SEM (cell line): ENCODE data around the gene MAN1C1.

DNA sequence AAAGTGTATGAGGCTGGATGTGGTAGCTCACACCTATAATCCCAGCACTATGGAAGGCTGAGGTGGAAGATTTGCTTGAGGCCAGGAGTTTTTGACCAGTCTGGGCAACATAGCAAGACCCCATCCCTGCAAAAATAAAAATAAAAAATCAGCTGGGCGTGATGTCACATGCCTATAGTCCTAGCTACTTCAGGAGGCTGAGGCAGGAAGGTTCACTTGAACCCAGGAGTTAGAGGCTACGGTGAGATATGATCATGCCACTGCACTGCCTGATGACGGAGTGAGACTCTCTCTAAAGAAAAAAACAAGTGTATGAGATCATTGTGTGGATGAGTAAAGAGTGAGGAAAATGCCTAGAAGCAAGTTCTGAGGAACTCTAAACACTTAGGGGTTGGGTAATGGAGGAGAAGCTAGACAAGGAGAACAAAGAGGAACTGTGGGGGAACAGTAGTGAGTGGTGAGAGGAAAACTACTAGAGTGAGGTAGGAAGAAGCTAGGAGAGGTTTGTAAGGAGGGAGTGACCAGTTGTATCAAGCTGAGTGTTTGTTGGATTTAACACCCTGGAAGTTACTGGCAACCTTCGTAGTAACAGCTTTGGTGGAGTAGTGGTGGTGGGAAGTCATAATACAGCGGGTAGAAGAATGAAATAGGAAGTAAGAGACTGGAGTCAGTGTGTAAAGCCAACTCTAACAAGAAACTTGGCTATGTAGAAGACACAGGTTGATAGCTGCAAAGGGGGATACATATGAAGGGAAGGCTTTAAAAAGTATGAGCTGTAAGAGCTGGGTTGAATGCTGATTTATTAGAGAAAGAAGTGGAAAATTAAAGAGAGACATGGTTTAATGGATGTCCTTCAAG lies 17.1 kb downstream of the CLIC4 start:
- PRO-cap: no peak

GRCh38 chr1:24770152-24770587 lies 24.9 kb downstream of the CLIC4 start:
- PRO-cap: bidirectional peak, plus-strand start at chr1:24770509, minus-strand start at chr1:24770314

GRCh38 chr1:24905429-24905900 lies 24.6 kb downstream of the RUNX3 start:
- PRO-cap: no peak

DNA sequence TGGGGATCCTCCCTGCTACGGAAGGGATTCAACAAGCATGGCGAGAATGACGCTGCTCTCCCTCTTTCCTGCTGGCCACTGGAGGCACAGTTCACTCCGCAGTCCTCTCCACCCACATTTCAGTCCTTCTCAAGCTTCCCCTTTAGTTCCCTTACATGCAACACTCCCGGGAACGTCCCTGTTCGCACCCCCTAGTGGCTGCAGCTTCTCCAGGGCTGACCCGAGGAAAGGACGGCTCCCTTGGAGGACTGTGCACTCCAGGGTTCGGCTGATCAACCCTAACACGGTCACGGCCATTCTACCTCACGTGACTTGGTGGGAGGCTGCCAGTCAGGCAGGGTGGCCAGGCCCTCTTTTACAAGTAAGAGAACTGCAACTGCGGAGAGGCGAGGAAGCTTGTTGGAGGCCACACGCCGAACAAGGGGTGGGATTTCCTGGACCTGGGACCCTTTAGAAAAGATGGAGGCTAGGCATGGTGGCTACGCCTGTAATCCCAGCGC lies 20.5 kb downstream of the RUNX3 start:
- PRO-cap: no peak

GRCh38 chr1:24911322-24912010 lies 18.6 kb downstream of the RUNX3 start:
- PRO-cap: no peak

DNA sequence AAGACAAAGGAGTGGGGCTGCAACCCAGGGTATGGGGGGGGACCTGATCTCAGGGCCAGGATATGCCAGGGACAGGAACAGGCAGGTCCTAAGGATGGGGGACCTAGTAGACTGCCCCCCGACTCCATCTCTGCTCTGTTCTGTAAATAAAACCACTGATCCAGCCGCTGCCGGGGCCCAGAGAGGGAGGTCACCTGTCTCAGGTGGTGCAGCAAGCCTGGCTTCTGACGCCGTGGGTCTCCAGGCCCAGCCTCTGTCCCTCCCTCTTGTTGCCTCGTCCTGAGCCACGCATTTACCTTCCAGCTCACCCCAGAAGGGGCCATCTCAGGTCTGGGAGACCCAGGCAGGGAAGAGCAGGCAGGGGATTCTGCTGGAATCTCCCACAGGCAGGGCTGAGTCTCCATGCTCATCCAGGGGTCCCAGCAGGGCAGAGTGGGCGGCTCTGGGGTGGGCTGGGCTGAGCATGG lies 13.4 kb downstream of the RUNX3 start:
- PRO-cap: no peak

GRCh38 chr1:25029402-25029696 lies 99.3 kb upstream of the RUNX3 start:
- PRO-cap: no peak

DNA sequence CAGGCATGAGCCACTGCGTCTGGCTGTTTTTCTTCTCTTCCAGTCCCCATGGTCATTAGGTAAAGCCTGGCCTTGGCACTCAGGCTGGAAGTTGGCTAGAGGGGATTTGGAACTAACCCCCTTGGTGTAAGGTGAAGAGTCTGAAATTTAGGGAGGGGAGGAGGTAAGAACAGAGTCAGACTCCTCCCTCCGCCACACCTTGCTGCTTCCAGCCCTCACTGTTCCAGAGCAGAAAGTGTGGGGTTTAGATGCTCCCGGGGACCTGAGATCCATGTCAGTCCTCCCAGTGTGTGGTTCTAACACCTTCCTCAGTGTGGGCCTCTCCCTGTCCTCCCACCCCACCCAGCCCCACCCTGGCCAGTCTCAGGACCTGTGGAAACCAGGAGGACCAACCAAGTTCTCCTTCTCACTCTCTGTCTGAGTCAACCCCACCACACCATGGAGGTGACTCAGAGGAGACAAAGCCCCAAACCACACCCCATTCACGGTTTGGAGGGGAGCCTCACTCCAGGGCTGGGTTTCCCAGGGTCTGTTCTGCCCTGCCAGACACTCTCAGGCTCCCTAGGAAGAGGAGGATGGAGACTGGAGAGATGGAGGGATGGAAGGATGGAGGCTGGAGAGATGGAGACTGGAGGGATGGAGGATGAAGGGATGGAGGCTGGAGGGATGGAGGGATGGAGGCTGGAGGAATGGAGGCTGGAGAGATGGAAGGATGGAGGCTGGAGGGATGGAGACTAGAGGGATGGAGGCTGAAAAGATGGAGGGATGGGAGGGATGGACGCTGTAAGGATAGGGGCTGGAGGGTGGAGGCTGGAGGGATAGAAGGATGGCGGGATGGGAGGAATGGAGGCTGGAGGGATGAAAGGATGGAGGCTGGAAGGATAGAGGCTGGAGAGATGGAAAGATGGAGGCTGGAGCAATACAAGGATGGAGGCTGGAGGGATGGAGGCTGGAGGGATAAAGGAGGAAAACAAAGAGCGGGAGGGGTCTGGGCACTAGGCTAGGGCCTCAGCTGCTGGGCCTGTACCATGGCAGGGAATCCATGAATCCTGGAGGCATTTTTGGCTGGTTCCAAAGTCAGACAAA lies 100.8 kb upstream of the RUNX3 start:
- PRO-cap: no peak

- PRO-cap: no peak
These were observed 132.9 kb downstream of the SYF2 start for GRCh38 chr1:25099167-25100009.

DNA sequence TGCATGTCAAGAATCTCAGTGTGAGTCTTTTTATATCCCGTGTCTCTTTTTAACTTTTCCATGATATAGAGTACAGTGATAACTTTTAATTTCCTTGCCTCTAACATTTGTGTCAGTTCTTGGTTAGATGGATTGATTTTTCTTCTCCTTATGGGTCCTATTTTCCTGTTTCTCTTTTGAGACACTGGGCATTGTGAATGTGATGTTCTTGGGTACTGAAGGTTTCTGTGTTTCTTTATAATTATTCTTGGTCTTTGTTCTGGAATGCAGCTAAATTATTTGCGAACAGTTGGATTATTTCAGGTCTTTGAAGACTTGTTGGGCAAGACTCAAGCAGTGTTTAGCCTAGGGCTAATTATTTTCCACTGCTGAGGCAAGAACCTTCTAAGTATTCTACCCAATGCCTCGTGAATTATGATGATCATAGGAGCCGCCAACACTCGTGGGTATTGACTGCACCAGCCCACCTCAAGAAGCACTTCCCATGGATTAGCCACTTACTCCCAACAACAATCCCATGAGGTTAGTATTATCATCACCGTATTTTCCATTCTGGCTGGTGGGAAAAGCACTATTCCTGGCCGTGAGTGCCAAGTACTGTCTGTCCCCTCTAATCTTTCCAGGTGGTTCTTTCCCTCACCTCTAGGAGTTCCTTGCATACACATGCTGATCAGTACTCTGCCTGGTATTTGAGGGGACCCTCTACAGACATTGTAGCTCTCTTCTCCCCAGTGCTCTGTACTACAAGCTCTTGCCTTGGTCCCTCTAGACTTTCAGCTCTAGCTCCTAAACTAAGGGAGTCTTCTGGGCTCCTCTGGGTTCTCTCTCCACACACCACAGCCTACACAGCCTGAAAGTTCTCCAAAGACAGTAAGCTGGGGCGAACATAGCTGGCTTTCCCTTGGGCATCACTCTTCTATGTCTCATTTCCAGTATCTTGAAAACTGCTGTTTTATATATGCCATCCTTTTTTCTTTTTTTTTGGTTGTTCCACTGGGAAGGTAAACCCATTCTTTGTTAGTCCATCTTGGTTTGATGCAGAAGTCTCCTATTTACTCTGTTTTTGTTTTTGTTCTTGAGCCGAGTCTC lies 13.2 kb downstream of the SYF2 start:
- PRO-cap: no peak

DNA sequence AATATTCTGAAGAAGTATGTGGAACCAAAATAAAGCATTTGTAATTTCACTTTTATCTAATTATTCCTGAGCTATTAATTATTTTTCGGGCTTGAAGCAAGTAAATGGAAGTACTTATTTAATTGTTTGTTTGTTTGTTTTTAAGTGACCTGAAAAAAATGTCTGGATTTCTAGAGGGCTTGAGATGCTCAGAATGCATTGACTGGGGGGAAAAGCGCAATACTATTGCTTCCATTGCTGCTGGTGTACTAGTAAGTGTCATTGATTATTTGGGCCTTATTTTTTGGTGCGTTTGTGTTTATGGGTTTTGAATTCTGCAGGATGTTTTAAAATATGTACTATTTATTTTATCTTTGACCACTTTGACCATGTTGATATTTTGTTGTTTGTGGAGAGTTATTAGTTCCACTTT lies 2.2 kb downstream of the TMEM50A start:
- PRO-cap: no peak

GRCh38 chr1:25360565-25361629 lies 22.8 kb downstream of the TMEM50A start:
- PRO-cap: no peak

DNA sequence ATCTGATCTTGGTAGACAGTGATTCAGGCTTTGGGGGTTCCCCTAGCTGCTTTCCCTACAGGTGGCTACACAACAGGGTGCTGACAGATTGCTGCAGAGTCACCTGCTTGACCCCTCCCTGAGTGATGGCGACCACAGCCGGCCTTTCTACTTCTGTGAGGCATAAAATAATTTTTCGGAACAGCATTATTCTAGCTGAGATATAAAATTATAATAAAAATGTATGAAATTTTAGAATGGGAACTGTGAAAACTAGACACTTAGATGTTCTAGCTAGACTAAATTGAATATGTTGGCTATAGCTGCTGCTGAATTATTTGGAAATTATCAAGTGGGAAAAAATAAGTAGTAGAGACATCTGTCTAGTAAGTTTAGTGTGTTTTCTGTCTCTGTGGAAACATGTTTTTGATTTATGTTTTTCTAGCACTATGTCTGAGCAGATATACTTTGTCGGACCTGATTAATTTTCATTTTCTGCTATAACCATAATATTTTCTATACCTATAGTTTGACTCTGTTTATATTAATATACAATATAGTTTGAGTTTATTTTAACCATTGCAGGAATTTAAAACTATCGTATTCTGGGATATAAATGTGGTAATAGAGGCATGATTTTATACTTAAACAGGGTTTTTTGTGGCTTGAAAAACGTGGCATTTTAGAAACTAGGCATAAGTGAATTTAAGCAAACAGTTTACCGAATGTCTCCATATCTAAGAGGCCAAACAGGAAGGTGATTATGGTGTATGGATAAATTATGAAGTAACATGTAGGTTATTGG lies 42.2 kb downstream of the MACO1 start:
- PRO-cap: no peak

DNA sequence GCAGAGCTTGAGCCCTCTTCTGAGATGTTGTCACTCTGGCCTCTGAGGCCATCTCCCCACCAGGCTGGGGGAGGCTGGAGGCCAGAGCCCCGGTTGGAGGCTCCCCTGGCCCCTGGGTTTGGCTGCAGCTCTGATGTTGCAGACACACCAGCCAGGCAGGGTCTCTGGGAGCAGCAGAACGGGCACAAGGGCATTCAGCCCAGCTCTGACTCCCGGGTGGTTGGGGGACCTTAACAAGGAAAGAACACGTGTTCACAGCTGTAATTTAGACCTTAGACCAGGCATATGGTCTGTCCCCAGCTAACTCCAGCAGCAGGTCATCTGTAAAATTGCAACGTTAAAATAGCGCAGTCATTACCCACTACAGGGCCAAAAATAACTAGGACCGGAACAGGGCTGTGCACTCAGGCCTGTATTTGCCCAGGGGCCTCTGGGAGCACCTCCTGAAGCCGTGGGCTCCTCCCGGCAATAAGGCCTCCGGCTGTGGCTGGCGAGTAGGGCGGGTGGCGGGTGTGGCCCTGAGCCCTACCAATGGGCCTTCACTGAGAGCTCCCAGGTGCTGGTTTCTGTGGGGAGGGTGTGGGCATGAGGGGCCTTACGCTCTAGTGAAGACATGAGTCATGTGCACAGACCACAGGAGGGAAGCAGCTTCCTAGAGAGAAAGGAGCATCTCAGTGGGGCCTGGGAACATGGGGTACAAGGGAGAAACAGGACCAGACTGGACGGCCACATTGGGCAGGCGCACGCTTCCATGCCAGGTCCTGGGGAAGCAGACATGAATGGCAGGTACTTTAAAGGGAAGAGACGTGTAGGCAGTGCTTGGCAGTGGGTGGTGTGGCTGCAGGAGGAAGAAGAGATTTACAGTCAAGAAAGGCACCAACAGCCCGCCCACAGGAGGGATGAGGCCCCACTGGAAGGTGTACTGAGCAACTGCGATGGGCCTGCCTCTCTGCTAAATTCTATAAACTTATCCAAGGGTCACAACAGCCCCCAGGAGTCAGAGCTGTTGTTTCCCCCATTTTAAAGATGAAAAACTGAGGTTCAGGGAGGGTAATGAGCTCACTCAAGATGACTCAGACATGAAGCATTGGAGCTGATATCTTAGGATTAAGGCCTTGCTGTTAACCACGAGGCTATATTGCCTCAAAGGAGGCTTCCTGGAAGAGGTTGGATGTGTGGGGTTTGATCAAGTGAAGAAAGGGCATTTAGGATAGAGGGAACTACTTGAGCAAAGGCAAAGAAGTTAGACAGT lies 6.3 kb downstream of the LDLRAP1 start:
- PRO-cap: bidirectional peak, plus-strand start at position 636 of the sequence, minus-strand start at position 470 of the sequence; bidirectional peak, plus-strand start at position 1,136 of the sequence, minus-strand start at position 840 of the sequence

- PRO-cap: no peak
These were observed 21.9 kb downstream of the LDLRAP1 start for GRCh38 chr1:25565103-25565931.

DNA sequence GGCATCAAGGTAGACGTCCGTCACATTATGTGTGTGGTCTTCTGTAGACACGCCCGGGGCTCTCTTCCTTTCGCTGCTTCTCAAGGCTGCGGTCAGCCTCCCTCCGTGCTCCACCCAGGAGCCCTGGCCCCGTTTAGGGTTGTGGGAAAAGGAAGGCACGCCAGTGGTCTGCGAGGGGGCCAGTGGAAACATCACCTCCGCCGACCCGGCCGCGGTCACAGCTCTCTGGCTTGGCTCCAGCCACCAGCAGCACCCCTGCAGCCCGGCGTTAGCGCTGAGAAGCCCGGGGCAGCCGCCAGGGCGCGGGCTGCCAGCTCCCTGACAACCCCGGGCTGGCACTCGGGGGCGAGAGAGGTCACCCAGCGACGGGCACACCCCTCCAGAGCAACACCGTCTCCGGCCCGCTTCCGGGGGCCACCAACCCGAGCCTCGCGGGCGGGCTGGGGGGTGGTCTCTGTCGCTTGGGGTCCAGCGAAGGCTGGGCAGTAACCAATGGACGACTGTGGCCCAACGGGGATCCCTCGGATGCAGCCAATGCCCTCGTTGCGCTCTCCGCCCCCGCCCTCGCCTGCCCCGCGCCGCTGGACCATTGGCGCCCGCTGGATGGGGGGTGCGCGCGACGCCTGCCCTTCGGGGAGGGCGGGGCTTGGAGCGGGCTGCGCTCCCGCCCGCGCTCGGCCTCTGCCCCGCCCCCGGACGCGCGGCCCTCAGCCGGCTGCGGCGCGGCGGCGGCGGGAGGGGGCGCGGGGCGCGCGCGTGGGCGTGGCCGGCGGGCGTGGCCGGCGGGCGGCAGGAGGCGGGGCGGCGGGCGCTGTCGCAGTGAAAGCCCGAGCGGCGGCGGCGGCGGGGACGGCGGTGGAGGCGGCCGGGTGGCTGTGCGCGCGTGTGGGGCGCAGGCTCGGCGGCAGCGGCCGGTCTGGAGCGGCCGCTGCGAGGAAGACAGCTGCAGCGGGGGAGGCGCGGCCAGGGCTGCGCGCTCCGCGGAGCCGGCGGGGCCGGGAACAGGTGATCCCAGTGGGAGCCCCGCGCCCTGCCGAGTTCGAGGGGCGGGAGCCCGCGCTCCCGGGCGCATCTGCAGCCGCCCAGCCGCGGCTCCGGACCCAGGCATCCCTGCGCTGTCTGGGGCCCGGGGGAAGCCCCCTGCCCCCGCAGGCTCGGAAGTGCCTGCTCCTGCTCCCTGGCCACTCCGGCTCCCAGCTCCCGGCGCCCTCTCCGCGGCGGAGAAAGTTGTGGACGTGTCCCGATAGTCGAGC lies at the start of gene MAN1C1:
TSS of gene MAN1C1 (plus strand) at position 819 of the 1,253 bp plus-strand sequence.
- PRO-cap: bidirectional peak, plus-strand start at position 846 of the sequence, minus-strand start at position 591 of the sequence

DNA sequence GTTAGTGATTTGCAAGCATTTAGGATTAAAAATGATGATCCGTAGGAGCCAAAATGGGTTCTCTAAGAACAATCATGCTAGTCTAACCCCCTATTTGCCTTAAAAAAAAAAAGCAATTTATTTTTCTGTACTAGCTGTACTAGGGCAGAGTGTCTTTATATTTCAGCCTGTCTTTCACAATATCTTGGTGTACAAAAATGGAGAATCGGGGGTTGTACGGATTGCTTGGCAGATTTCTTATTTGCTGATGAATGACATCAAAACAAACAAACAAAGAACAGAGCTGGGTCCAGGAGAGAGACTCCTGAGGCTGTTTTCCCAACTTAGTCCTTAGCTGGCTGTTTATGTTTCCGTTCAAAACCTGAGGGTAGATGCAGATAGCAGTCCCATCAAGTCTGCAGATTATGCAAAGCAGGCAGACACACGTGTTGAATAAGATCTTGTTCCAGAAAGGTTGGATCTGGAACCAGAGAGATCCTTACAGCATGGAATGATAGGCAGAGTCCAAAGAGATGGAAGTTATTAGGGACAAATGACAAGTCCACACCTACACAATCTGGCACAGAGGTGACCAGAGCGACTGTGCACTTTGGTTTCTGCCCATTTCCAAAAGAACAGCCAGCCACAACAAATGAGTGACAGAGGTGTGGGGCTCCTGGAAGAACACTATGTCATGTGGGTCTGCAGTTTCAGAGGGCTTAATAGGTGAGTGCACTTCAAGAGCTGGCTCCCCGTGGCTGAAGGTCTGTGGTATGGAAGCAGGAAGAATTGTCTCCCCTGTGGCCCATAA lies 65.5 kb downstream of the MAN1C1 start:
- PRO-cap: no peak

- PRO-cap: no peak
These were observed 69.7 kb downstream of the MAN1C1 start for GRCh38 chr1:25686084-25686854.

- PRO-cap: no peak
These were observed 79.2 kb downstream of the MAN1C1 start for GRCh38 chr1:25695539-25696489.

DNA sequence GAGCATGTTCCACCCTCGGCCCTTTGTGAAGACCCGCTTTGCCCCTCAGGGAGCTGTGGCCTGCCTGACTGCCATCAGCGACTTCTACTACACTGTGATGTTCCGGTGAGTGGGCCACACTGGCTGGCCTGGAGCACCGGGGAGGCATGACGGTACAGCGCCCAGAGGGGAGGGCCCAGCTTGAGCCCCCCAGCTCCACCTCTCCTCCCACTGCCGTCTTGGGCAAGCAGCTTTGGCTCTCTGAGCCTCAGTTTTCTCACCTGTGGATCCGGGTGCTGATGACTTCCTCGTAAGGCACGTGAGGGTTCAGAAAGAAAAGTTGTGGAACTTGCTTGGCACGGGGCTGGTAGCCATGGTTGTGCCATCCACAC lies 9.0 kb downstream of the SELENON start:
- PRO-cap: bidirectional peak, plus-strand start at position 87 of the sequence, minus-strand start at position 99 of the sequence